Right cardiac atrium (tissue), 1 donor: ENCODE data around the genes MNAT1 and PRKCH.

DNA sequence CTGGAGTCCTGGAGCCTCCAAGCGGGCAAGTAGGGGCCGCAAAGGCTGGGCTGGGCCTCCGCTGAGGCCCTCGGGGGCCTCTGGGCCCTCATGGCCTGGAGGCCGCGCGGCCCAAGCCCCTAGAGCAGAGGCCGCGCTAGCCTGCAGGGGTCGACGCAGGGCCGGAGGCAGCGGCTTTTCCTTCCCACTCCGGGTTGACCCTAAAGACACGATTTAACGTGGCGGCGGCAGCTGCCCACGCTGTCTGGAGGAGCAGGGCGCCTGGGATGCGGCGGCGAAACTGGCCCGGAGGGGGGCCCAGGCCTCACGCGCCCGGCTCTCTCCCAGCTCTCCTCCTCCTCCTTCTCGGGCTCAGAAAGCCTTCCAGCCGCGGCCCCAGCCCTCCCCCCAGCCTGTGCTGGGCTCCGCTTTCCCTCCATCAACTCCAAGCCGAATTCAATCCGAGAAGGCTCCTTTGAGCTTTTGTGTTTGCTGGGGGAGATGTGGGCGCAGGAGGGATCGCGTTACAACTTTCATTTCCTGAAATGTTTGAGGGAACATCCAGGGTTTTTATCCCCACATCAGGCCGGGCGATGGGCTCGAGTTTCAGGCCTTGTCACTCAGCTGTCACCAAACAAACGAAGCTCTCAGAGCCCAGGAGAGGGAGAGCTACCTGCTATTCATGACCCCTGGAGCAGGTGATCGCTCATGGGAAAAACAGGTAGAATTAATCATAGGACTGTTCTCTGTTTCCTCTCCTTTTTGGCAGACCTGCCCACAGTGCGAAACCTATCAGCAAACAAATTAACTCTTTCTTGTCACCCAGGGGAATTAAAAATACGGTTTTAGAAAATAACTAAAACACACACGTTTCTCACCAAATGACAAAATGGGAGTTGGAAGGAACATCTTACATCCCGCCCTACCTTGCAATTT lies 11.4 kb downstream of the SIX1 start:
- PRO-cap, result no peak

- PRO-cap, result no peak
Measured at GRCh38 chr14:60645730-60646630, 3.3 kb downstream of the SIX1 start.

DNA sequence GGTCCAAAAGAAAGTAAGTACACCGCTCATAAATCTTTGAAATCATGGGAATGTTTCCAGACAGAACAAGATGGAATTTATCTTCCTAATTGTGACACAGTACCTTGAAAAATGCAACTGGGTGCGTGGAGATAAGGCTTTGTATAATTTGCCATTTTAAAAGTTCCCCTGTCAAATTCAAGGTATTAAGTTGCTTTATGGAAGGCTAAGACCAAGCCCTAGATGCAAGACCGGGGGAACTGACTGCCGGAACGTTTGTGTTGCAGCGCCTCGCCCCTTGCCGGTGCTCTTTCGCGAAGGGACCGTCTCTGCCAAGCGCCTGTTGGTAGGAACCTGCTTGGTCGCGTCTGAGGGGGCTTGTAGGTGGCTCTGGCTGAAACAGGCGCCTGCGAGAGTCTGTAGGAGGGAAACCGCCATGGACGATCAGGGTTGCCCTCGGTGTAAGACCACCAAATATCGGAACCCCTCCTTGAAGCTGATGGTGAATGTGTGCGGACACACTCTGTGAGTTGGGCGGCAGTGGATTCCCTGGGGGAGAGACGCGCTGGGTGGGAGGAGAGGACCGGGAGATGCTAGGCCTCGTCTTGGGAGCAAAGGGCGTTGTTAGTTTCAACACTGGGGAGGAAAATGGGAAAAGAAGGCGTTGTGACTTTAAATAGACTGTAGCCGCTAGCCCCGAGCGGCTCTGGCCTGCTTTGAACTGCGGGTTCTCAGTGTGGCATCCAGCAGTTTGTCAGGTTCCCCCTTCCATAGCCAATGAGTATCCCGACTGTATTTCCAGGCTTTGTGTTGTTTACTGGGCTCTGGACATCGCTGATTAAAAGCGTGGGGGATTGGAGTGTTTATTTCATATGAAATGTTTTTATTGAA lies at the start of gene MNAT1:
TSS of gene MNAT1 (plus strand) at position 314 of the 870 bp plus-strand sequence.
- PRO-cap, result unidirectional peak, plus-strand start at position 314 of the sequence

DNA sequence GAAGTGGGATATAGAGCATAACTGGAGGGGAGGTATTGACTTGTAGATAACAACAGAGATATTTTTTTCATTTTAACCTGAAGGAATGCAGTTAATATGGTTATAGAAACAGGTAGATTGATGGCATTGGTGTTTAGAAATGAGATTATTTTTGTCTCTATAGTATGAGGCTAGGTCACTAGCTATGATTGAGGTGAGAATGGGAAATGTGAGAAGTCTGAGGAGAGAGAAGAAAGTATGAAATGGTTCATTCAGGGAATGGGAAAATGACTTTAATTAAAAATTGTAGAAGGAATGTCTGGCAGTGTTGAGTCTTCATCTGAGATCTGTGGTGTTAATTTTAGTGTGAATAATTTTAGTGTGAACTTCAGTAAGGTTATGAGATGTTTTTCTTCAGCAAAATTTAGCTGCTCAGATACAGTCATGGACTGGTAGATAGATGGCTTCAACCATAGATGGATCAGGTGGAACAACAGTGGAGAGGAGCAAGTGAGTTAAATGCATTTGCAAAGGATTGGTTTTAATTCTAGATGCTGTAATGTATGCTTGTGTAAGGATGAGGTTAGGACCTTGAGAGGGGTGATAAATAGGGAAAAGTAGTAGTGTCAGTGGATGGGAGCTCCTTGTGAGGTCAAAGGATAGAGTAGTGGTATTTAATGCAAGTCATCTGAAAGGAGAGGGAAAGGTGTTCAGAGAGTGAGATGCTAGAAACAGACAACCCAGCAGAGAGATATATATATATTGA lies 41.2 kb downstream of the MNAT1 start:
- PRO-cap, result no peak

DNA sequence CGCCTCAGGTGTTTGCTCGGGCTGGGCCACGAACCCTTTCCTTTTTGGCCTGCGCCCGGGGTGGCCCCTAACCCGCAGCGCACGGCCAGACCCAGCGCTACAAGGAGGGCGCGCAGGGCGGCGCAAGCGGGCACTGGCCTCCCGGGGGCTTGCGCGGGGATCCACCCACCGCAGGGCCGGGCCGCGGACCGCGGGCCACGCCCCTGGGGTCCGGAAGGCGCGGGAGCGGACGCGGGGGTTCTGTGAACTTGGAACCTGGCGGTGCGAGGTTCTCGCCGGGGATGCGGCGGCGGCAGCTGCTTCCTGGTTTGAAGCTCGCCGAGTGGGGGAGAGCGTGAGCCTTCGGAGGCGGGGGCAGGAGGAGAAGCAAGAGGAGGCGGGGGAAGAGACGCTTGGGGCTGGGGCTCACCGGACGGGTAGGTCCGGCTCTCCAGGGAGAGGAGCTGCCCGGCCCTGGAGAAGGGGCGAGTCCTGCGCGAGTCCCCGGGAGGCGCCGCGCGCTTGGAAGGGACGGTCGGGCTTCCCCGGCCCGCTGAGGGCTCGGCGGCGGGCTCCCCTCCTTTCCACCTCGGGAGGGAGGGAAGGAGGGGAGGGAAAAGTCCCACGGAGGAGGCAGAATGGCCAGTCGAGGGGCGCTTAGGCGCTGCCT lies at the start of gene PRKCH:
TSS of gene PRKCH (plus strand) at position 243 of the 649 bp plus-strand sequence.
- PRO-cap, result bidirectional peak, plus-strand start at position 243 of the sequence, minus-strand start at position 135 of the sequence; bidirectional peak, plus-strand start at position 467 of the sequence, minus-strand start at position 310 of the sequence

DNA sequence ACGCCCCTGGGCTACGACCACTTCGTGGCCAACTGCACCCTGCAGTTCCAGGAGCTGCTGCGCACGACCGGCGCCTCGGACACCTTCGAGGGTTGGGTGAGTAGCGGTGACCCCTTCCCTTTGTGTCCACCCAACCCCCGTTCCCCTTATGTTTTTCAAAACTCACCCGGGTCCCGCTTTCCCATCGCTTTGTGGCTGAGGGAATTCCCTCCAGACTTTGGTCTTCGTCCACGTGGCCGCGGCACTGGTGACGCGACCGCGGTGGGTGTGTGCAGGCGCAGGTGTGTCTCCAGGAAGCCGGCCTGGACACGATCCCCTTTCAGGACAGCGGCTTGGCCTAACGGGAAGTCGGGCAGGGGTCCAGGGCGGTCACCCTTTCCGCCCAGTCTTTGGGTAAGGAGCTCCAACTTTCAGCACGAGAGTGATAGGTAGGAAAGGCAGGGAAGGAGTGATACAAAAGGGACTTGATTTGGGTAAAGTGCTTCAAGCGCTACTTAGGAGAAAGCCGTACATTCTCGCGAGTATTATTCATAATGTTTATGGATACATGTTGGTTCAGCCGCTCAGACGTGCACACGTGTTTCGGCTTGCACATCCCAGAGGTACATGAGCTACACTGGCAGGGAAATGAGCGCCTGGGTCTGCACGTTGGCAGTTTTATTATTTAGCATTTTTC lies 1.1 kb downstream of the PRKCH start:
- PRO-cap, result no peak

- PRO-cap, result no peak
Measured at GRCh38 chr14:61512011-61512402, 183.3 kb upstream of the HIF1A start.

GRCh38 chr14:61564223-61565188 lies 130.8 kb upstream of the HIF1A start:
- PRO-cap, result no peak

- PRO-cap, result no peak
Measured at GRCh38 chr14:61565788-61566371, 129.4 kb upstream of the HIF1A start.

DNA sequence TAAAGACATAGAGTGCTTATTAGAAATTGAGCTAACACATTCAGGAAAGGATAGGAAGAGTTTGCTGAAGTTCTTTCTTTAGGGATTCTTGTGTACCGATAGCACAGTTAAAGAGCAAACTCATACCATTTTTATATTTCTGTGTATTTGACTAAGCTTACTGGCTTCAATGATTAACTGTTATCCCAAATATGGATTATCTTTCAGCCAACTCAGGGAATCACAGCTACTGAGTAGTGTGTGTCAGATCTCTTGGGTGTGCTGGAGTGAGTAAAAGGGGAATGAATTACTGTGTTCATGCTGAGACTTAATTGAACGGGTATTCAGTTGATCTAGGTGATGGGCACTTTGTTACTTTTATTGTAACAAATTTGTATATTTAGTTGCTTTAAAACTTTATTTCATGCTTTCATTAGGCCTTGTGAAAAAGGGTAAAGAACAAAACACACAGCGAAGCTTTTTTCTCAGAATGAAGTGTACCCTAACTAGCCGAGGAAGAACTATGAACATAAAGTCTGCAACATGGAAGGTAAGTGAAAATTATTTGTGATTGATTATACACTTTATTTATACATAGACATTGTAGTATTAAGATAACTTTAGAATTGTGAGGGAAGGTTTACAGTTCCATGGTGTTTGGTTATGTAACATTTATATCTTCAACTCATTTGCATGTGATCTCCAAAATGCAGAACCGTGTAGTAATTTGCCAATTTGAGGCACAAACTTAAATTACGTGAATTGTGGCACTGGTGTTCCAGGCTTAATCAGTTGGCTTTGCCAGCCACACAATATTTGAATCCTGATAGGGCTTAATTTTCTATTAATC lies 31.2 kb downstream of the HIF1A start:
- PRO-cap, result no peak

GRCh38 chr14:61739428-61739627 lies 22.9 kb upstream of the SNAPC1 start:
- PRO-cap, result no peak

DNA sequence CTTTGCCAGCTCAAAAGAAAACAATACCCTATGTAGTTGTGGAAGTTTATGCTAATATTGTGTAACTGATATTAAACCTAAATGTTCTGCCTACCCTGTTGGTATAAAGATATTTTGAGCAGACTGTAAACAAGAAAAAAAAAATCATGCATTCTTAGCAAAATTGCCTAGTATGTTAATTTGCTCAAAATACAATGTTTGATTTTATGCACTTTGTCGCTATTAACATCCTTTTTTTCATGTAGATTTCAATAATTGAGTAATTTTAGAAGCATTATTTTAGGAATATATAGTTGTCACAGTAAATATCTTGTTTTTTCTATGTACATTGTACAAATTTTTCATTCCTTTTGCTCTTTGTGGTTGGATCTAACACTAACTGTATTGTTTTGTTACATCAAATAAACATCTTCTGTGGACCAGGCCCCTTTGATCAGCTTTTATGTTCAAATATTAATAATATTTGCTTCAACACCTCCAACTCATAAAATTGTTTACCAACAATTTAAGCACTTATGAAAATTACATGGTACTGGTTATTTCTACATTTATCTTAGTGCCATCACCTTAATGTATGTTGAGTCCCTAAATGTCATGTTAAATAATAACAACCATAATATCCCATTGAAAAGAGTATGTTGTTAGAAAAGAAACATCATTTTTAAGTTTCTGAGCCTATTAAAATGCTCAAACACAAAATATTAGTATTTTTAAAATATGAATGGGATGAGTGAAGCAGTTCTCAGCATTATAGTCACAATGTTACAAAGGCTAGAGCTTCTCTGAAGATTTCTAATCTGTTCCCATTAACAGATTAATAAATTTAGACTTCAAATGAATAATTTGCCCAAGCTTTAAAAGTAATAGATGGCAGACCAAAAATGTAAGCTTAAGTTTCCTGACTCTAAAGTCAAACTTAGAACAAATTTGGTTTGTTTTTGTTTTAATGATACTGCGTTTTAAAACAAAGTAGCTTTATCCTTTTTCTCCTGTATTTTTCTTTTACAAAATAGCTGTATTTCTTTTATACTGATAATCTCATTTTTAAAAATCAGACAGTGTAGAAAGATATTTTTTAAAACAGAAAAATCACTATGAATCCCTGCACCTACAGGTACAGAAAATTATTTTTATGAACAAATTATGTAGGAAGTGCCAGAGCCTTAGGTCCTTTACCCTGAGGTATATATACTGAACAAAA lies 14.0 kb upstream of the SNAPC1 start:
- PRO-cap, result no peak

GRCh38 chr14:61752501-61753159 lies 9.6 kb upstream of the SNAPC1 start:
- PRO-cap, result no peak

- PRO-cap, result no peak
Measured at GRCh38 chr14:62117151-62117733, 304.7 kb downstream of the SYT16 start.

DNA sequence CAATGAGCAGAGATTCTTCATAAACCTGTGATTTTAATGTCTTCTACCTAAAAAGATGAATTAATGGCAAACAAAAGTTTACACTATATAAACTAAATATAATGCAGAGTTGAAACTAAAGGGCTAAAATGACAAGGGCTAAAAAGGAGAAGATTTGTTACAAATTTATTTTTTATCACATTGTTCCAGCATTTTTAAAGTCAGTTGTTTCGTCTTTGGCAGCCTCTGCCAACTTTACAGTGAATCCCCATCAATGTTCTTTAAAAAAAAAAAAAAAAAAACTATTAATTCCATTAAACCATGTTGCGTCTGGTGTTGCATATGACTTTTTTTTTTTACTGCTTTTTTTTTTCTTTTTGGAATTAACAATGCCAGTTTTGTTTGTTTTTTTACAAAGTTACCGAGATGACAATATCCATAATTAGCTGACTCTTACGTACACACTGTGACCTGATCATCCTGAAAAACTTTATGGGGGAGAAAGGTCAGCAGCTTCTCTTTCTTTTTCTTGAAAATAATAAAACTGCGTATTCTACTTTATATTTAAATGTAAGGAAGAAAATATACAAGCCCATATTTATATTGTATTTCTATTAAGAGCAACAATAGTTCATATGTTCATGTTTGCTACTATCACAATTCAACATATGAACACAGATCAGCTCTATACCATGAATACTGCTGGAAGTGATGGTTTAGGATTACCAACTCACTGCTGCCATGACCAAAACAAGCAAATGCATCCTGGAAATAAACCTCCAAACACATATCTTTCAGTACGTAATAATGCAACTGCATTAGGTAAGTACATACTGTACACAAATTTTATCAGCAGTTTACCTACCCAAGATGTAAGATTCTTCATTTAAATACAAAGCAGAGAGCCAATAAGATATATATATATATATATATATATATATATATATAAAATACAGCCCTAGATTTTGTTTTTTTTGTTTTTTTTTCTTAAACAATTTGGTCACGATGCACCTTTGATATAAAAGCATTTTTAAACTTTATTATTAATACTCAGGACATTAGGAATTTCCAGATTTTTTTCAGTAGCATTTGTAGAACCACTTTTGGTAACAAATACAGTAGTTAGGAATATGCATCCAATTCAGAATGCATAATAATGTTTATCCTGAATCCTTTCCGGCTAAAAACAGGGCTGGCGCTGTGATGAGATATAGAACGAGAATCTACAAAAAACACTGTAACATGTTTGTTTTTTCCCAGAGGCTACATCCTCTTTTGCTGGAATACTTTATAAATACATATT lies 55.4 kb upstream of the GPHB5 start:
- PRO-cap, result no peak

DNA sequence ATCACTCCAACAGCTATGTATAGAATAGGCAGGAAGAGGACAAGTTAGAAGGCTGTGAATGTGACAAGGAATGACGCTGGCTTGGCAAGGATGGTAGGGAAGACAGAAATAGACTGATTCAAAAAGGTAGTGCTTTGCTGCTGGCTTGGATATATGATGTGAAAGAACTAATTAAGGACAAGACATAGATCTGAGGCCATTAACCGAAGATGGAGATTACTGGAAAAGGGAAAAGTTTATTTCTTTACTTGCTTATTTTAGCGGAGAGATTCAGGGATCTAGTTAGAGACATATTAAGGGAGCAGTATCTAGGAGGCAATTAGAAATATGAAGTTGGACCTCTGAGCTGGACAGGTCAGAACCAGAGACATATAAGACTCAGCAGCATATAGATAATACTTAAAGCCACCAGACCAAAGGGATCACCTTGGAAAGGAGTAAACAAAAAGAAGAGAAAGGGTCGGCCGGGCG lies 105.3 kb upstream of the GPHB5 start:
- PRO-cap, result no peak

GRCh38 chr14:63543542-63544134 lies 461 bp upstream of the PPP2R5E start:
- PRO-cap, result bidirectional peak, plus-strand start at chr14:63543613, minus-strand start at chr14:63543370

- PRO-cap, result no peak
Measured at GRCh38 chr14:63663395-63664046, 21.9 kb upstream of the WDR89 start.

- PRO-cap, result no peak
Measured at GRCh38 chr14:63896072-63896884, 43.5 kb downstream of the SYNE2 start.

GRCh38 chr14:64069885-64070404 lies 217.1 kb downstream of the SYNE2 start:
- PRO-cap, result no peak